Endothelial cell (in vitro differentiated cells): Measurements from ENCODE around the genes KRTAP25-1, KRTAP13-1, KRTAP19-5 and KRTAP19-6.

DNA sequence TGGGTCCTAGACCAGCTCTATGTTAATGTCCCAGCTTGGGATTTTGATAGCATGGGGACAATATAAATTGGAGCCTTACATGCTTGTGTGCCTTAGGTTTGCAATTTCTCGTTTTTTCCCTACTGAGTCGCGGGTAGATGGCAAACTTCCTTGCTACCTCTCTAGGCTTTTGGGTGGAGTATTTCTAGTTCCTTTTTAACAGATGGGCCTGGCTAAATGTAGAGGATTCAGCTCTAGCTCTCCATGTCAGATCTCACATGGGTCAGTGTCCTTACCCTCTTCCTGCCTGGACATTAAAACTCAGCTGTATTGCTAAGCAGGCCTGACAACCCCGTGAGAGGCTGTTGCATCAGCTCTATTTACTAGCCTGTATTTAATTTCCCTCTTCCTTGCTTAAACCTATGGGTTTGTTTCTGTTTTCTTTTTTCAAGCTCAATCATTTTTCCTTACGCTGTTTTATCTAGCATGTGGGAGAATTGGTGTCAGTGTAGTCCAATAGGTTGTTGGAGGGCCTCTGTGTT, 79.6 kb upstream of the BACH1 start:
- PRO-cap, result no peak

GRCh38 chr21:29299277-29299880, 657 bp downstream of the BACH1 start:
- PRO-cap, result bidirectional peak, plus-strand start at chr21:29299377, minus-strand start at chr21:29299423; bidirectional peak, plus-strand start at chr21:29299593, minus-strand start at chr21:29299519

GRCh38 chr21:29303211-29303624, 4.5 kb downstream of the BACH1 start:
- PRO-cap, result no peak

- PRO-cap, result no peak
Observed at GRCh38 chr21:29332500-29333343, 34.0 kb downstream of the BACH1 start.

- PRO-cap, result no peak
Observed at GRCh38 chr21:29484656-29484855, 185.8 kb downstream of the BACH1 start.

DNA sequence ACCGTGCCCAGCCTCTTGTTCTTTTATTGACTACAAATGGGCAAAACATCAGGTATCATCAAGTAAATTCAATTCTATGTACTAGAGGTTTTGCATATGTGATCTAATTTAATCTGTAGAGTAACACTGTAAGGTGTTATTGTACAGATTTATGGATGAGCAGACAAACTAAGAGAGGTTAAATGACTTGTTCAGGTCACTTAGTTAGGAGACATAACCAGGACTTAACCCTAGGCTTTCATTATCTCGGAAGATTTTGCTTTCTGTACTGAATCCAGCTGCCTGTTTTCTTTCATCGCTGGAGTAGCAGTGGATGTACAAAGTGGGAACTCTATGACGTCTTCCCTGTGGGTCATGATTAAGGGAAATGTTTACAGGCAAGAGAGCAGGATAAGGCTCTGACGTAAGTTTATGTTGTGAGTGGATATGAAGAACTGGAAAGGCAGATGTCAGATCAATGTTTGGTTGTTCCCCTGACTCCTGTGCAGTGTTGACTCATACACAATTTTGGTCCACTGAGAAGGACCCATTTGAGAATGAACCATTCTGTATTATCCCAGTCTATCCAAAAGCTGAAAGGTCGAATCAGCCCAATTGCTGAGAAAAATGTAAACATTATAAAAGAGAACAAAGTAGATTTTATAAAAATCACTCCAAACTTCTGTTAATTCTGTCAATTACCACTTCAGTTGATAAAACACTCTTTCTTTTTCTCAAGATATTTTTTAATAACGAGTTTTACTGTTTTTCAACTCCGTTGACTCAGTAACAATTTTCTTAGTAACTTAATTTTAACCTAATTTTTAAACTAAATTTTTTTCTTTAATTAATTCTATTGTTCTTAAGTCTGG, 292.4 kb downstream of the GRIK1 start:
- PRO-cap, result no peak

- PRO-cap, result no peak
Observed at GRCh38 chr21:30289409-30289742, at the start of gene KRTAP25-1. KRTAP25-1 (minus strand) TSS chr21:30289514.

- PRO-cap, result no peak
Observed at GRCh38 chr21:30395742-30396282, at the start of gene KRTAP13-1. KRTAP13-1 (plus strand) TSS chr21:30396031.

- PRO-cap, result no peak
Observed at GRCh38 chr21:30501993-30502360, at the start of gene KRTAP19-5. KRTAP19-5 (minus strand) TSS chr21:30502141.

- PRO-cap, result no peak
Observed at GRCh38 chr21:30541738-30542282, at the start of gene KRTAP19-6. KRTAP19-6 (minus strand) TSS chr21:30541864.

- PRO-cap, result no peak
Observed at GRCh38 chr21:31268037-31268422, 76.0 kb downstream of the TIAM1 start.

DNA sequence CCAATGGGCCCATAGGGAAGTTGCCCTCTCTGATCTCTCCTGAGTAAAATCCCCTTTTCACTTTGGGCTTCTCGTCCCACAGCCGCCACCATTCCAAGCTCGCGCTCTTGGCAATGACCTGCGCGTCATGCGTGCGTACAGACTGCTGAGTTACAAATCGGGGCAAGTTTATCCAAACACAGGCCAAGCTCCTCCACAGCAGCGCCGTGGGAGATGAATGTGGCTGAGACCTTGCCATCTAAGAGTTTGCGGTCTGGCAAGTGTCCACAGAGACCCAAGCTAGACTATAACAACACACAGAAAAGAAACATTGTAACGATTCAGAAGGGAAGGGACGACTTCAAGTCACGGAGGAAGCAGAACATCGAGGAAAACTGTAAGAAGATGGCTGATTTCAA, 116.3 kb upstream of the SOD1 start:
- PRO-cap, result no peak

GRCh38 chr21:31555604-31556226, 103.8 kb upstream of the SOD1 start:
- PRO-cap, result bidirectional peak, plus-strand start at chr21:31555885, minus-strand start at chr21:31555895

GRCh38 chr21:31677134-31678027, 17.9 kb downstream of the SOD1 start:
- PRO-cap, result no peak

DNA sequence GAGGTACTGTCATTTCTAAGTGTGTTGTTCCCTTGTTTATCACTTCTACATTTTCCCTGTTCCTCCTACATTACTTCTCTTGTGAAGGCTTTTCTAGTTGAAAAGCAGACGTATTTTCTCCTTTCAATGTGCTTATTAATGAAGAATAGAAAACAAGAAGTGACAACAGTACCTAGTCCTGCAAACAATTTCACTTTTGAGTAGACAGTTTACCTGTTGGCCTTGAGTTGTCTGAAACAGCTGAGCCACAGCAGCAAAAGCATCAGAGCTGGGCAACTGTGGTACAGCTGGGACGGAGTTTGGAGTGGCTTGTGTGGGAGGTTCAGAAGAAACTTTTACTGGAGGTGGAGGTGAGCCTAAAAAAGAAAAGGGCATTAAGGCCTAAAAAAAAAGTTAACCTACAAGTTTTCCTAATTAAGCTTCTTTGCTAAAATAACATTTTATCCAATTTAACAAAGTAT, 30.3 kb downstream of the SCAF4 start:
- PRO-cap, result no peak

DNA sequence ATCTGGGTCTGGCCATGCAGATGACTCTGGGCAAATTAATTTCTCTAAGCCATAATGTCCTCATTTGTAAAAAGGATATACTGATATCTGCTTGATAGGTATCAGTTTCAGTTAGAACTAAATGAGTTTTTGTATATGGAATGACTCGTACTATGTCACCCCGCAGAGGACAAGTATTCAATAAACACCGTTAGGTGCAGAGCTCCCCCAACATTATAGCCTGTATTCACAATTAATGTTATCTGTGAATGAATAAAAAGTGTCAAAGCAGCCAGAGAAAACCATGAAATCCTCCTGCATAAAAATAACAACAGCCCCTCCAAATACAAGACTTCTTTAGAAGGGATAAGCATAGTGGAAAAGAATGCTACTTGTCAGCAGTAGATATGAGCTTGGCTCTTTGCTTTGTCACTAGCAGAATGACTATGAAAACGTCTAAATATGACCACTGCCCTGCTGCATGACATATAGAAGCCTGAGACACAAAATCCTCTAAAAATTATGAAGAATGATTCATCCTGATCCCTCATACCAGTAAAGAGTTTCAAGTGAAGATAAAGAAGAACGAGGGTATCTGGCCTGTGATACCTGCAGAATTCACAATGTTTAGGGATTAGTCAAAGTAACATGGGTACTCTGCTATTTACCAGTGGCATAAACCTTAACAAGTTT, 17.7 kb downstream of the SCAF4 start:
- PRO-cap, result no peak

- PRO-cap, result no peak
Observed at GRCh38 chr21:32371717-32372398, 21.0 kb downstream of the URB1 start.

GRCh38 chr21:32410060-32410860, 2.2 kb upstream of the EVA1C start:
- PRO-cap, result no peak

GRCh38 chr21:32425910-32427119, 13.8 kb downstream of the EVA1C start:
- PRO-cap, result no peak

DNA sequence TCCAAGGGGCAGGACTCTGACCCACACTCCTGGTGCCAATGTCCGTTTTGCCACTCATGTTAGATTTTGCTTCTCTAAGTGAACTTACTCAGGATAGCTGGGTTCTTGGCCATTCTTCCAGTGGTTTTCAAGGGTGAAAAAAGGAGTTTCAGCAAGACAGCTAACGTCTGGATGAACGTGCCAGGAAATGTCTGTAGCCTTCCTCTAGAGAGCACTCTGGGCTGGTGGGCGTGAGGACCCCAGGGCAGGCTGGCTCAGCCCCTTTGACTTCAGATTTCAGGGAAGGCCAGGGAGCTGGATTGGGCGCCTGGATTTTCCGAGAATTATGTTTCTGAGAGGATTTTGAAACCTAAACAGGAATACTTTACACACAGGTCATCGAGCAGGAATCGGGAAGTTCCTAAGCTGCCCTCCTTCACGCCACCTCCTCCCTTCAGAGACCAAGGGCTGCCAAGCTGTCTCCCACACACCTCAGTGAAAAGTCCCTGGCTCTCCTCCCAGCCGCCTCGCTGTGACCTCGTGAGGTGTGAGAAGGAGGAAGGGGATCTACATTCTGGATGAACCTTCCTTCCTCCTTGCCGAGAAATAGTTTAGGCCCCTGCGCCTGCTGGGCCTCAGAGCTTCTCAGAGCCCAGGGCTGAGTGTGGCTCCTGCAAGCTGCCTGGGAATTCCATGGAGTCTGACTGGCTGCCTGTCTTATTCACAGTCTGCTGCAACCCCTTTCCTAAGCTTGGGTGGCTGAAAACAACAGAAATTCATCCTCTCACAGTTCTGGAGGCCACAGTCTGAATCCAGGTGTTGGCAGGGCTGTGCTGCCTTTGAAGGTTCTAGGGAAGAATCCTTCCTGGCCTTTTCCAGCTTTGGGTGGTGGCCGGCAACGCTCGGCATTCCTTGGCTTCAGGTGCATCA, 38.6 kb downstream of the EVA1C start:
- PRO-cap, result no peak